Neural cell (in vitro differentiated cells): ENCODE measurements around the gene RAB7A.

- RAMPAGE, long total RNA: no peak
Measured at GRCh38 chr3:127682364-127683142, 9.8 kb downstream of the ABTB1 start.

- RAMPAGE, long total RNA: no peak
Measured at GRCh38 chr3:127685929-127686946, 13.5 kb downstream of the ABTB1 start.

- RAMPAGE, long total RNA: no peak
Measured at GRCh38 chr3:127713824-127714708, 41.3 kb downstream of the ABTB1 start.

- RAMPAGE, long total RNA: no peak
Measured at GRCh38 chr3:127735814-127736627, 63.3 kb downstream of the ABTB1 start.

- RAMPAGE, long total RNA: no peak
Measured at GRCh38 chr3:127744219-127744964, 71.6 kb downstream of the ABTB1 start.

DNA sequence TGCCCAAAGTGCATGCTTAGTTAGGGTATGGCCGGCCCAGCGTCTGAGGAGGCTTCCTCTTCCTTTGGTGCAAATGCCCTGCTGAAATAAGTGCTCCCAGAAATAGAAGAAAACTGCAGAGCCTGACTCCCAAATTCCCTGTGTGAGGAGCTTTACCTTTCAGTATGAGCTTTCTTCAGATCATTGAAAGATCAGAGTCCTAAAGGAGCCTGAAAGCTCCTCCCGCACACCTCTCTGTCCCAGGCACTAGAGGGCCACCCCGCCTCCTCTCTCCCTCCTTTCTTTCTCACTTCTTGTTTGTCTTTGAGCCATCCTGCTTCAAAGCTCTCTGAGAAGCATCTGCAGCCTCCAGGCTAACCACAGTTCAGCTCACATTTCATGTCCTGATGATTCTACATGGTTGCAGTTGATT lies 31.3 kb downstream of the MGLL start:
- RAMPAGE, long total RNA: no peak

DNA sequence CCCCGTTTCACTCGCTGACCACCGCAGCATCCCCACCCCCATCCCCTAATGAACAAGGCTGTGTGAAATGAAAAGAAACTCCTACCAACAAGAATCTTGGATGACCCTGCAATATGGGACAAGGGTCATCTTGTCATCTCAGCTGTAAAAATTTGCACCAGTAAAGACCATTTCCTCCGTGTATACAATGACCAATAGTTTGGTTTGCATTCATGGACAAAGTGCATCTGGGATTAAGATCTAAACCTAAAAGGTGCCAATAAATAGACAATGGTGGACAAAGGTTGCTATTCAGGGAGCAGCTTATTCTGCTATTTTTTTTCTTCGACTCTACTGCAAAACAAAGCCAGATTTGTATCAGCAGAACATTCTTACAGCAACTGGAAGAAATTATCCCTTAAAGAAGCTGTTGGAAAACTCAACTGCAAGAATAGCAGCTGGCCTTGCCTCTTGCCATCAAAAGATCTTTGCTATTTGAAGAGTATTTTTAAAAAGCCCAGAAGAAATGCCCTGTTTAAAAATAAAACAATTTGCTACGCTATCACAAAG lies 7.9 kb downstream of the MGLL start:
- RAMPAGE, long total RNA: no peak

DNA sequence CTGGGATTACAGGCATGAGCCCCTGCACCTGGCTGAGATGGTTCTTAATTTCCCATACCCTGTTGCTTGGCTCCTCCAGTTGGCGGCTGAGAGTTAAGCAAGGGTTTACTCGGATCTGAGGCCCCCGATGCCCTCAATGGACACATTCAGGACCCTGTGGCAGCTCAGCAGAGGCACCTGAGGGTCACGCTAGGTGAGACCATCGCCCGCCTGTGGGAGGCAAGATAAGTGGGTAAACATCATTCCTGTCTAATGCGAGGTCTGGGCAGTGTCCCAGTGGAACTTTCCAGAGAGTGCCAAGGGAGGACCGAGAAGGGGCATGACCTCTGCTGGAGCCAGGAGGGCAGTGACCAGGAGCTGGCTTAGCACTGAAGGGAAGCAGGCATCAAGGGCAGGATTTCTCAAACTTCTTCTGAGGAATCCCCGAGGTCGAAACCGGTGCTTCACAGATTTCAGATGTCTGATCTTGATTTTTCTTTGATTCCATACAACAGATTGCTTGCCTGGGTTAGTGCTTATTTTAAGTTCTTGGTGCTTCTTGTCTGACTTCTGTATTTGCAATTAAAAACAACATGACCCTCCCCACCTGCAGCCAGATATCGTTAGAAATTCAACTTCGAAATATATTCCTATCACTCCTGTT lies 65.4 kb upstream of the SEC61A1 start:
- RAMPAGE, long total RNA: no peak

DNA sequence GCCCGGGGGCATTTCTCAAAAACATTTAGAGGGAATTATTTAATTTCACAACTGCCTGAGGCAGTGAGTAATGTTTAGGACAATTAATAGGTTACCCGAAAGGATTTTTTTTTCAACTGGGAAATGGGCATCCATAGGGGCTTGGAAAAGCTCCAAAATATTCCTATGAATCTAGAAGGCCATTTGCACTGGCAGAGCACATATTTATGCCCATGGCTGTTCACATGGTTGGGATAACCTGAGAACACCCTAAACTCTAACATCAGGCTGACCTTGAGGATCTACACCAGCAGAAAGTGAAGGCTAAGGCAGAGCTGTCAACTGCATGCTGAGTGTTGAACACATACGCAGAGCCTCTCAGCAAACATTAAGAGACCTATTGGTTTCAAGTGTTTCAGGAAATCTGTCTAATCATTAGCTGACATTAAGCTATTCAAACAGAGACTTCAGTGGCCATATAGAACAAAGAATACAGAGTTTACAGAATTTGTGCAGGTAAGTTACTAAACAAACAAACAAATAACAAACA lies 16.2 kb upstream of the SEC61A1 start:
- RAMPAGE, long total RNA: no peak

- RAMPAGE, long total RNA: no peak
Measured at GRCh38 chr3:128067178-128067769, 15.0 kb downstream of the SEC61A1 start.

DNA sequence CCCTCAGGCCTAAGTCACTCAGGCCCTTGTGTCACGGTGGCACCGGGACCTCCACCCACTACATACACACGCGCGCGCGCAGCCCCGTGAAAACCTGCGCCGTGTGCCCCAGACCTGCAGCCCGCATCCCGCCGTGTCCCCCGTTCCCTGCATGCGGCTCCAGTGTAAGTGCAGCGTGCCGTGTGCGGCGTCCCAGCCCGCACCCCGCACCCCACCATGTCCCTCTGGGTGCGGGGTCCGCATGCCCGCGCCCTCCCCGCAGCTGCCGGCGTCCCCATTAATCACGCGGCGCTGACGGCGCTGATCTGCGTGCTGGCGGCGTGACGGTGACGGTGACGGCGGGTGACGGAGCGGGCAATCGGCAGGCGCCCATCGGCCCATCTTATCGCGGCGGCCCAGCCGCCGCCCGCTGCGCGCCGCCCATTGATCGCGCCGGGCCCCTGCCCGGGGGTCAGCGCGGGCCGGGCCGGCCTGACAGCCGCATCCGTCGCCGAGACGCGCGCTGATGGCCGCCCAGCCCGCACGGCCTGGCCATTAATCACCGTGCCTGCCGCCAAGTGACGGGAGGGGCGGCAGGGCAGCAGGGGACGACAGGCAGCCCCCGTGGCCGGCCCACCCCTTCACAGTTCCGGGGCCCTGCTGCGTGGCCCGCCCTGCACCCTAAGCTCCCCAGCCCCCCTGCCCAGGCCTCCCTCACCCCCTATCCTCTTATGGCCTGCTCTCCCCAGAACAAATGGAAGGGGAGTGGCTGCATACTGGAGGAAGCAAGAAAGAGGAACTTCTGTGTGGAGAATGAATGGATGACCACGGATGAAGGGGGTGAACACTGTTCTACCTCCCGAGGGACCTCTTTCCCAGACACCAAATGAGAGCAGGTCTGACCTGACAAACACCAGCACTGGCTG lies 24.7 kb downstream of the SEC61A1 start:
- RAMPAGE, long total RNA: no peak

DNA sequence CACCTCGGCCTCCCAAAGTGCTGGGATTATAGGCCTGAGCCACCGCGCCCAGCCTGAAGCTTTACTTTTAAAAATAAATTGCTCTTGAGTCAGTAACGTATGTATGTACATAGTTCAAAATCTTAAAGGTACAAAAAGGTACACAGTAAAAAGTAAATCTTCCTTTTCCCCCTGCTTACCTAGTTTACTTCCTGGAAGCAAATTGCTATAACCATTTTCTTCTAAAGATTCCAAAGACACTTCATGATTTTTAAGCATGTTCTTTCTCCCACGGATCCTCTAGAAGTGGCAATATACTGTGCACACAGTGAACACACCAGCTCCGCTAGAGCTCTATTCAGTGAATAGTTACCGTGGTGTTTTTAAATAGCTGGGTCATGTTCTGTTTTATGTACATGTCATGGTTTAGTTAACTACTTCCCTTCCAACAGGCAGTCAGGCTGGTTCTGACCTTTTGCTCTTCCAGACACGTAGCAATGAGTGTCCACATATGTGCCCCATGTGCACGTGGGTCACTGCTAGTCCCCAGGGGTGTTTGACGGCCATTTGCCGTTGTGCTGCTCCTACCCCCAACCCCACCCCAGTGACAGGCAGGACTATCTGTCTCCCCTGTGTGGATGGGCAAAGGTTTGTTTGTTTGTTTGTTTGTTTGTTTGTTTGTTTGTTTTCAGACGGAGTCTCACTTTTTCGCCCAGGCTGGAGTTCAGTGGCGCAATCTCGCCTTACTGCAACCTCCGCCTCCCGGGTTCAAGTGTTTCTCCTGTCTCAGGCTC lies 82.2 kb downstream of the EEFSEC start:
- RAMPAGE, long total RNA: no peak

DNA sequence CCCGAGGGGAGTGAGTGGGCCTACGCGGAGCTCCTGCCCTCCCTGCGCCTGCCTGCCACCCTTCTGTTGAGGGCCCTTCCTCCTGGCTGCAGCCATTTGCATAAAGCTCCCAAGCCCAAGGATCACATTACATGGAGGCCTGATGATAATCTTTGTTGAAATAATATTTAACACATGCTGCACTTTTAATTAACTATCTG lies 39.1 kb downstream of the DNAJB8 start:
- RAMPAGE, long total RNA: no peak

GRCh38 chr3:128478106-128478972 lies 11.6 kb upstream of the DNAJB8 start:
- RAMPAGE, long total RNA: no peak

DNA sequence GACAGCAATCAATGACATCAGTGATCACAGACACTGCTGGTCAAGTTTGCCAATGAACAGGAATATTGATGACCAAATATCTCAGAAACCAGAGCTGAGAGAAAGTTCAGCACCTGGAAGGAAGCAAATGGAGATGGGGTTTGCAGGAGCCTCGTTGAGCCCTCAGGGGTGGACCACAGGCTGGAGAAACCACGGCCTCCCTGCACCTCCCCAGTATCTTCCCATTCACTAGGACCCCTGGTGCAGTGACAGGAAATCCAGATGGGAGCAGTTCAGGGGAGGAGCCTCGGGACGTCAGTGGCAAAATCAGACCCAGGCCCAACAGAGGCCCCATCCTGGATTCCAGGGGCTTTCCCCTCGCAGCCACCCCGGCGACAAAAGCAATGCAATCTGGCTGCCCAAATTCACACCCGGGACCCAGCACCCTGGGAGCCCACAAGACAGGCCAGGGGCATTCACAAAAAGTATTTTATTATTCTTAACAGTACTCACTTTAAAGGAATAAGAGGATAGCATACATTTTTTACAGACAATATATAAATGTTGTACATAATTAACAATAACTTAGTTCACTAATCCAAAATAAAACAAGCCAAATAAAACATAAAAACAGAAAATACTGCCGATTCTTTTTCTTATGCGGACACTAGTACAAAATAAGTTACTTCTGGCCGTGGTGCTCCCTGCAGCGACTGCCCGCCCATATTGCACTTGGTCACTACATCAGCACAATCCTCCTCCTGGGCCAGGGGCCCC lies 12.5 kb upstream of the DNAJB8 start:
- RAMPAGE, long total RNA: no peak

DNA sequence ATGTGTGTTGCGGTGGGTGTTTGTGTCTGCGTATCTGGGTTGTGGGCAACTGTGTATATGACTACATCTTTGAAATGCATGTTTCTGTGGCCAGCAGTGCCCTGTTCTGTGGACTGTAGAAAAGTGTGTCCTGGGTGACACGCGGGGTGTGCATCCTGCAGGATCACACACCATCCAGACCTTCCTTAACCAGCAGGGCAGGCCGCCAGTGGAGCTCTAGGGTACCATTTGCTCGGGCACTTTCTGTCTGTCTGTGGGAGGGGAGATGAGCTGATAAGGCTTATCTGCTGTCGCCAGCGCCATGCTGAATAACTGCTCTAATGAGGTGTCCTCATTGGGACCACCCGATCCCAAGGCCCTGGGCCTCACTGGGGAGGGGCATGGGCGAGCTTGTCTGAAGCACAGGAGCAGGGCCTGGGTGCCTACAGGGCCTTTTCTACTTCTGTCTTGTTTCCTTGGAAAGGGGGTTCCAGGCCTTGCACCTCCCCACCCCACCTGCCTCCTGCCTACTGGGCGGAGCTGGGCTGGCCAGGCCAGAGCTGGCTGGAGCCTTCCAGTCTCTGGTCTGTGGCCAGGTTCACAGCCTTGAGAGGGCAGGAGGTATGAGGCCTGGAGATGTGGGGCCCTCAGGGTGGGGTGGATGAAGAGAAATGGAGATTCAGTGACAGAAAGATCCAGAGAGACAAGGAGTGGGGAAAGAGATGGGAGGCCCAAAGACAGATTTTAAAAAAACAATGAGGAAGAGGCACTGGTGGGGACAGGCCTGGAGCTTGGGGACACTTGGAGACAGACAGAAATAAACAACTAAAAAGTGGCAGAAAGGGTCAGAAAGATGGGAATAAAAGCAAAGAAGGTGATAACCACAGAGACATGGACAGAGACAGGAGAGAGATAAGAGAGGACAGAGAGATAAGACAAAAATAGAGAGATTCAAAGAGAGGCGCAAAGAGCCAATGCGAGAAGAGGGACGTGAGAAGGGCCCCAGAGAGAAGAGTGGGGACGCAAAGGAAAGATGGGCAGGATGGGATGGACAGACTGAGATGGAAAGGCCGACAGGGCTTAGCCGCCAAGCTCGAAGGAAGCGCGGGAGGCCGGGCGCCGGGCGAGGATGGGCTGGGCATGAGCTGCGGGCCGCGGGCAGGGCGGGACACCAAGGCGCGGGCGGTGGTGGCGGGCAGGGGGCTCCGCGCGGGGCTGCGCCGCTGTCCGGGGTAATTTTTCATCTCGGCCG lies 2.7 kb upstream of the GATA2 start:
- RAMPAGE, long total RNA: no peak

- RAMPAGE, long total RNA: no peak
Measured at GRCh38 chr3:128523214-128523711, 30.3 kb upstream of the GATA2 start.

- RAMPAGE, long total RNA: no peak
Measured at GRCh38 chr3:128625441-128626621, 24.8 kb downstream of the RPN1 start.

GRCh38 chr3:128698018-128699091 lies 27.6 kb upstream of the RAB7A start:
- RAMPAGE, long total RNA: no peak

DNA sequence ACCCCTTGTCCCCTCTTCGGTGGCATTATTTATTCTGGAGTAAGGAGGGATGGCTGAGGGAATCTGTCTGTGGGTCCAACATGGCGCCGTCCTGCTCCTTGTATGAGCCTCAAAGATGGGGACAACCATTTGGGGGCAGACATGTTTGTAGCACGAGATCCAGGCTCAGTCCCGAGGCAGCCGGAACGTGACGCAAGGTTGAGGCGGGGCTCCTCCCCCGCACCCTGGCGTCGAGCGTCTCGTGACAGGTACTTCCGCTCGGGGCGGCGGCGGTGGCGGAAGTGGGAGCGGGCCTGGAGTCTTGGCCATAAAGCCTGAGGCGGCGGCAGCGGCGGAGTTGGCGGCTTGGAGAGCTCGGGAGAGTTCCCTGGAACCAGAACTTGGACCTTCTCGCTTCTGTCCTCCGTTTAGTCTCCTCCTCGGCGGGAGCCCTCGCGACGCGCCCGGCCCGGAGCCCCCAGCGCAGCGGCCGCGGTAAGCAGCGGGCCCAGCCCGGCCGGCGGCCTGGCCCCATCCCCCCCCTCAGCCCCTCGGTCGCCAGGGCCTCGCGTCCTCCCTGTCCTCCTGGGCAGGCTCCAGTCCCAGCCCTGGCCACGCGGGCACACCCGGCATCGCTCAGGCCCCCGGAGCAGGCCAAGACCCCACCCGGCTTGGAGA lies at the start of gene RAB7A:
Gene RAB7A (plus strand): TSS at position 298 of the 657 bp plus-strand sequence.
- RAMPAGE, long total RNA: start-site peak on the plus strand centred at position 290 of the sequence, 30 bp wide, 681 and 734 reads in 2 replicates